HEK293 (cell line): ENCODE measurements around the genes CFL2 and NKX2-1.

DNA sequence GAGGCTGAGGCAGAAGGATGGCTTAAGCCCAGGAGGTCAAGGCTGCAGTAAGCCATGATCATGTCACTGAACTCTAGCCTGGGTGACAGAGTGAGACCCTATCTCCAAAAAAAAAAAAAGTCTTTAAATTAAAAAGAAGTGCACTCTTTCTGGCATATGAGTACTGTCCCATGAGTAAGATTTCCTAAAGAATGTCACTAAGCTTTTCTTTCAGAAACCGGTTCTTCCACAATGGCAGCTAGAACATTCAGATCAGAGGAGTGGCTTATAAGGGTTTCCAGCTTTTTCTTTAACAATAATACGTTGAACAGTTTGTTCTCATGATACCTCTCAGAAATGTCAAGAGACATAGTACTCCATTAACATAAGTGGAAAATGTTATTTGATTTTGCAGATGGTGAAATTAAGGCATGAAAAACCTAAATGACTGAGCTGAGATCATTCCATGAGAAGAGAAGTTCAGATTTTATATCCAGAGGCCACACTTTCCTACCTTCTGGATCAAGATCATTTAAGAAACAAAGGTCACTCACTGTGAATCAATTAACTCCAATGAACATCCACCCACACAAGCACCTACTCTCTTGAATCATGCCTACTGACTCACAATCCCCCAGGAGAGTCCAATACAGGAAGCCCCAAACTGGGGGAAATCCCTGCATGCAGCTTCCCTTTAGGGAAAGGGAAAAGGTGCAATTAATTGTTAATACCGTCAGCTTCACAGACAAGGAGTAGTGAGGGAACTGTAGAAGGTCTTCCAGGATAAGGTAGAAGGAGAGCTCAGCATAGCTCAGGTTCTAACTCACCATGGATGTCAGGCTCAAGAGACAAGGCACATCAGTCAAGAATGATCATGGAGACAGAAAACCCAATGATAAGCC is 86.9 kb downstream of the SPTSSA start:
- PRO-cap, result no peak
- RRBS, 2 experiments, result no CpG with 5 or more reads among the region's 3 CpGs

- PRO-cap, result no peak
- RRBS, 2 experiments, result no CpG with 5 or more reads among the region's 4 CpGs
These were observed 27.6 kb downstream of the SPTSSA start for GRCh38 chr14:34434254-34434934.

DNA sequence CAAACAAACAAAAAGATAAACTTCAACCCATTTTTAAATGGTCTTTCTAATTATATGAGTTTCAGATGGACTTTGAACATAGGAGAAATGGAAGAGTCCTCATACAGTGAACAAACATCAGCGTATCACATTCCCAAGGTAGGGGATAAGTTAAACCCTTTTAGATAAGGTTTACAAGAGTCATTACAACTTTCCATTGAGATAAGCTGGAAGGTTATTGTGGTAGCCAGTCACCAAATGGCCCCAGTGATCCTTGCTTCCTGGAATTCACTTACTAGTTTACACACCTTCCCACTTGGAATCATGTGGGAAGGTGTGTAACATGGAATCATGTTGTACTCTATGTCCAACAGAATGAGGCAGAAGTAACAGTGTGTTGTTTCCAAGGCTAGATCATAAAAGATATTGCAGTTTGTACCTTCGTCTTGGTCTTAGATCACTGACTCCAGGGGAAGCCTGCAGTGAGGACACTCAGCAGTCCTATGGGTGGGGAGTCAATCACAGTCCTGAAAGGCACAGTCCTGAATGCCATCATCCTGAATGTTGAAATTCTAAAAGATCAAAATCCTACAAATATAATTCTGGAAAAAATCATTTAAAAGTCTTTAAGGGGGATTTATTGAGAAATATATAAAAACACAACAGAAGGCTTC is 33.6 kb downstream of the EAPP start:
- PRO-cap, result no peak
- RRBS, 2 experiments, result no CpG with 5 or more reads among the region's 2 CpGs

- PRO-cap, result bidirectional peak, plus-strand start at chr14:34556651, minus-strand start at chr14:34556389
- RRBS, 2 experiments, result no CpG with 5 or more reads among the region's 29 CpGs
These were observed 16.6 kb upstream of the EAPP start for GRCh38 chr14:34556019-34556507.

- PRO-cap, result no peak
- RRBS, 2 experiments, result no CpG with 5 or more reads among the region's 4 CpGs
These were observed 24.5 kb downstream of the SNX6 start for GRCh38 chr14:34605462-34605926.

DNA sequence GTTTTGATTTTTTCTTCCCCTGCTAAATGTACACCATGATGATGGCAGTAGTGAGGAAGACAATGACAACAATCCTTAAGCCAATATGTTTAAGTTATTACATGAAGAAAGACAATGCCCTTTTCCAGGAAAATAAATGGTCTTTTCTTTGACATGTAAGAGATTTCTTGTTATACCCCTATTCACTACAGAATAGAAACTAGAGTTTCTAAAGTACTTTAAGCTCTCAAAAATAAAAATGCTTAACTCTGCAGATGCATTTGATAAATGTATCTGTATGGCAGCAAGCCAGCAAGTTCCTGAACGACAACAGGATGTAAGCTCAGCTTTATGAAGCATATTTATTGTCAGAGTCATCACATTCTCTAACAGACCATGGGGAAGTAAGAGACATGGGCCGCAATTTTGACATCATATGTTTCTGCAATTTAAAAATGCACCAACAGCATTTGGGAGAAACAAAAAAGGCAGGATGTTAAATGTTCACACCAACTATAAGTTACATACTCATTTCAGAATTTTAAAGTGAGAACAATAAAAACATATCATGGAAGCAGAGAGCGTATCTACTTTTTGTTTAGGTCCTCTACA is 36.1 kb upstream of the SNX6 start:
- PRO-cap, result no peak
- RRBS, 2 experiments, result no CpG with 5 or more reads among the region's 3 CpGs

DNA sequence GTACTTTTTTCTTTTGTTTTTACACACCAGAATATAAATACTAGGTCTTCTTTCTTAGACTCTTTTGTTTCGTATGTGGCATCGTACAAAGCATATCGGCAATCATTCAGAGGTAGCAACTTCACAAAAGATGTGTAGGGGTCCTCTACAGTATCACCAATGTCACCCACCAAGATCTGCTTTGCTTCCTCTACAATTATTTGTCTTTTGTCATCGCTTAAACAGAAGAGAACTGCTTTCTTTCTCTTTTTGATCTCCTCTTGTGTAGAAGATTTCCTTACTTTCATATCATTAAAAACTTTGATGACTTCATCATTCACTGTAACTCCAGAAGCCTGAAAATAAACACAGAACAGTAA is 1.2 kb downstream of the CFL2 start:
- PRO-cap, result no peak
- RRBS, 2 experiments, result no CpG with 5 or more reads among the region's 4 CpGs

- PRO-cap, result bidirectional peak, plus-strand start at chr14:34714228, minus-strand start at chr14:34714066; bidirectional peak, plus-strand start at chr14:34714762, minus-strand start at chr14:34714555
- RRBS, 2 experiments, result 1 to 2% methylated on average over 36 of the region's 99 CpGs
These were observed at the start of gene CFL2 for GRCh38 chr14:34714111-34715322. Gene CFL2, minus strand, starts transcription at chr14:34714593.

DNA sequence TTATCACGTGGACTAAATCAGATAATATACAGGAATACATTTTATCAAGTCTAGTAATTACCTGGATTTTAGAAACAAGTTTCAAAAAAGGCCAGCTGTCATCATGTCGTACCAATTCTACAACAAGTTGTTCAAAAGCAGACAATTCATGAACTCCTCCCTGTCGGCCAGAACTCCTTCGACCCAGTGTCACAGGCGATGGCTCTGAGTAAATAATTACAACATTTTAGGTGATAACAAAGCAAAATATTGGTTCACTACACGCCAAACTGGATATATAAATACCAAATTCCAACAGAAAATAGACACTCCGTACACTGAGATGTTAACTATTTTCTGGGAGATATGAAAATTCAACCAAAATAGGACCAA is 44.2 kb upstream of the CFL2 start:
- PRO-cap, result no peak
- RRBS, 2 experiments, result no CpG with 5 or more reads among the region's 7 CpGs

GRCh38 chr14:34764756-34765450 is 50.5 kb upstream of the CFL2 start:
- PRO-cap, result no peak
- RRBS, 2 experiments, result no CpG with 5 or more reads among the region's 13 CpGs

DNA sequence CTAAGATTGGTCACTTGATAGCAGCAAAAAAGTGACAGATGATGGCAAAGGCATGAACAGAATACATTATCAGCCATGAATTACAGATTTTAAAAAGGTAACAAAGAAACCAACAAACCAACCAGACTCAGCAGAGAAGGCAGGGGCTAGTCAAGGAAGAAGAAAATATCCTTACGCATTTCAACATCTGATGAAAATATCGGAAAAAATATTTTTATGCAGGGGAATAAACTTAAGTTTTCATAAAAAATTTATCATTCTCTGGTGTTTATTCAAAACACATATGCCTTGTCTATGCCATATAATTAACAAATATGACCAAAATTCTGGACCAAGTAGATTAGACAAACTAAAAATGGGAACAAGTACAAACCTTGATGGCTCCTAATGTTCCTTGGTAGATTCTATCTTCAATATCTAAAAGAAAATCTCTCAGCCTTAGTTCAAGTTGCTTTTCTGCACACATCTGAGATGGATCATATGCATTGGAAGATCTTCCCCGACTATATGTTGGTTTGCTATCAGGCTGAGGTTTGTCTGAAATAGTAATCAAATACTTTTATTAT is 59.6 kb upstream of the CFL2 start:
- PRO-cap, result no peak
- RRBS, 2 experiments, result no CpG with 5 or more reads among the region's 3 CpGs

GRCh38 chr14:35347279-35347935 is 55.2 kb downstream of the PSMA6 start:
- PRO-cap, result no peak
- RRBS, 2 experiments, result no CpG with 5 or more reads among the region's 13 CpGs

- PRO-cap, result no peak
- RRBS, 2 experiments, result no CpG with 5 or more reads among the region's 11 CpGs
These were observed 1.1 kb upstream of the NFKBIA start for GRCh38 chr14:35405532-35406137.

DNA sequence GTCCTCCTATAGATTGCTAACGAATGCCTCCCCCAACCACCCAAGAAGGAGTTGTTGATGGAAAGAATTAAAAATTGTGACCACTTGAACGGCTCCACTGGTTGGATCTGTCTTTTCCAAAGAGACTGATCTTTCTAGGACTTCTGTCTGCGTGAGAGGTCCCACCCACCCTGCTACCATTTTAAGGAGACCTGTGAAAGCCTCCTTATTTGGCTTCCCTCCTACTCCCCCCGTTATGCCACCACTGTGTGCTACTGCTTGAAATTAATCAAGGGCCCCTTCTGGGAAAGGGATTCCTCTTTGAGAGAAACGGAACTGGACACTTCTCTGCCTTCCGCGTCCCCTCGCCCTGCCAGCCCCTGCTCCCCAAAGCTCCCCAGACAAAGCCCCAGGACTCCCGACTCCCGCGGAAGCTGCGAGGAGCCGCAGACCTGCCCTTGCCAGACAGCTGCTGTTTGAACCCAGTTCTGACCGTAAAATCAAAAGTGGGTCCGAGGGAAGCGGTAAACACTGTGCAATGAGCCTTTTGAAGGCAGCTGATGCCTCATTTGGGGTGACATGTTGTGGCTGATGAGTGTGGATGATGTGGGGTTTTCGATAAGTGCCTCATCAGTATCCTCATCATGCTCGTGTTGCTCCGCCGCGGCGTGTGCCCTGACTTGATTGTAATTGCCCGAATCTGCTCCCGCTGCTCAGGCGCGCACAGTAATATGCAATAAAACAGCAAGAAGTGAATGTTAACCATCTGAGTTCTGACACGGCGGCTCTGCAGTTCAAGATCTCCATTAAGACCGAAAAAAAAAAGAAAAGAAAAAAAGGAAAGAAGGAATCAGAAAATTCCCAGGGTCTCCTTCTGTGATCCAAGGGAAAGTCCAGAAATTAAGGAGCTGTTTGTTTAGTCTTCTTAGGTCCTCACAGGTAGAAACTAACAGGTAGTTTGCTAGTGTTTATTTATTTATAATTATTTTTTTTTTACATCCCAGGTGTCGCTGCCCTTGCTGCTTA is 48.2 kb downstream of the MBIP start:
- PRO-cap, result unidirectional peak, minus-strand start at position 684 of the sequence
- RRBS, 2 experiments, result no CpG with 5 or more reads among the region's 30 CpGs

DNA sequence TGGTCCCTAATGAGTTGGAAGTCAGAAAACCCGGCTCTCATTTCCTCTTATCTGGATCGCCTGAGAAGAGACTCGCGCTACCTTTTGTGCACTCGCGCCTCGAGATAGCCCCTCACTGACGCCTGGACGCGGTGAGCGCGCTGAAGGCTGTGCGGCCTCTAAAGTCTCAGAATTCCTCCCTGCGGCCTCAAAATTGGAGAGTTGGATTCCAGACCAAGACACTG is 7.0 kb downstream of the NKX2-1 start:
- PRO-cap, result bidirectional peak, plus-strand start at position 115 of the sequence, minus-strand start at position 117 of the sequence
- RRBS, 2 experiments, result no CpG with 5 or more reads among the region's 14 CpGs

DNA sequence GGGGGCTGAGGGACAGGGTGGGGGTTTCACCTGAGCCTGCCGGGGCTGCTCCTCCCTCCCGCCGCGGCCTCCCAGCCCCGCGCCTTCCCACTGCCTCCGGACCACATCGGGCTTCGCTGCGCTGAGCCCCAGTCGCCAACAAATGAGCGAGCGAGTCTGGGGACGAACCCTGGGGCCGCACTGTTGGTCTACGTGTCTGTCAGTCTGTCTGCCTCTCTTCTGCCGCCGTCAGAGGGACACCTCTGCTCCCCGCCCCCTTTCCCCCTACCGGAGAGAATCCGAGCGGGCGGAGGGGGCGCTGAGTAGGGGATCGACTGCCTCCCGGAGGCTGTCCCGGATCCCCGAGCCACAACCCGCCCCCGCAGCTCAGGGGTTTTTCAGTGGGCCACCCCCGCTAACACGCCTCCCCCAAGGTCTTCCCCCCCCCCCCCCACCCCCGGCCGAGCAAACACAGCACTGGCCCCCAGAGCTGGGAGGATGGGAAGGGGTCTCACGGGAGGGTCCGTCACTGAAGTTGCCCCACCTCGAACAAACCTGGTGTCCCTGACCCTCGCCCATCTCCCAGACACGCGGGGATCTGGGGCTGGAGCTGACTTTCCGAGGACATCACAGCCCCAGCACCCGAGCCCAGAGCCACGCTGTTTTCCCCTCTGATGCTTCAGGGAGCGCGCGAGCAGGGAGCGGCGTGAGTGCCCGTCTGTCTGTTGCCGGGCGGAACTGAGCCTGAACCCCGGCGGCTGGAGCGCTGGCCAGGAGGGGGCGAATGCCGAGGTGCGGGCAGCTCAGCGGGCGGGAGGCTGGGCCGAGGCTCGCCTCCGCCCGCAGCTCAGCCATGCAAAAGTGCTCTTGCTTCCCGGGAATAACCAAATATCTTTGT is at the start of gene NKX2-1:
Gene NKX2-1, minus strand, starts transcription at position 210 of the 877 bp plus-strand sequence.
- PRO-cap, result bidirectional peak, plus-strand start at position 101 of the sequence, minus-strand start at position 98 of the sequence; bidirectional peak, plus-strand start at position 273 of the sequence, minus-strand start at position 210 of the sequence; bidirectional peak, plus-strand start at position 769 of the sequence, minus-strand start at position 719 of the sequence; bidirectional peak, plus-strand start outside the sequence, minus-strand start at position 842 of the sequence
- RRBS, 2 experiments, result 2 to 3% methylated on average over 14 to 18 of the region's 64 CpGs

DNA sequence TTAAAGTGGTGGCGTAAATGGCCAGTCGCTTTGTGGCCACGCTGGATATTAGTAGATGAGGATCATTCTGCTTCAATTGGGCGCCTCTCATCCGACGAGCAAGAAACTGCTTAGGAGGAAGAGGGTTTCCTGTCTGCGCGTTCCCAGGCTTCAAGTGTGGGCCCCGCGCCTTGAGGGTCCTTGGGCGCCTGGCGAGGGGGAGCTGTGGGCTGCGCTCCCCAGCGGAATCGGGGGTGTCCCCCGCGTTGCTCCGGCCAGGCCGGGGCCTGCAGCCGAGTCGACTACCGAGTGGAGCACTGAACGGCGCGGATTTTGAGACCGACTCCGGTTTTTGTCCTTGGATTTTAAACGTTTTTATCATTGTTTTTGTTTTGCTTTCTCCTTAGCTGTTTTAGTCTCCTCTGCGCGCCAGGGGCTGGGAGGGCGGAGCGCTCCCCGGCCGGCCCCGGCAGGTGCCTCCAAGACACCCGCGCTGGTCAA is 908 bp upstream of the NKX2-1 start:
- PRO-cap, result bidirectional peak, plus-strand start at position 72 of the sequence, minus-strand start outside the sequence
- RRBS, 2 experiments, result 77 to 84% methylated on average over 9 of the region's 37 CpGs

DNA sequence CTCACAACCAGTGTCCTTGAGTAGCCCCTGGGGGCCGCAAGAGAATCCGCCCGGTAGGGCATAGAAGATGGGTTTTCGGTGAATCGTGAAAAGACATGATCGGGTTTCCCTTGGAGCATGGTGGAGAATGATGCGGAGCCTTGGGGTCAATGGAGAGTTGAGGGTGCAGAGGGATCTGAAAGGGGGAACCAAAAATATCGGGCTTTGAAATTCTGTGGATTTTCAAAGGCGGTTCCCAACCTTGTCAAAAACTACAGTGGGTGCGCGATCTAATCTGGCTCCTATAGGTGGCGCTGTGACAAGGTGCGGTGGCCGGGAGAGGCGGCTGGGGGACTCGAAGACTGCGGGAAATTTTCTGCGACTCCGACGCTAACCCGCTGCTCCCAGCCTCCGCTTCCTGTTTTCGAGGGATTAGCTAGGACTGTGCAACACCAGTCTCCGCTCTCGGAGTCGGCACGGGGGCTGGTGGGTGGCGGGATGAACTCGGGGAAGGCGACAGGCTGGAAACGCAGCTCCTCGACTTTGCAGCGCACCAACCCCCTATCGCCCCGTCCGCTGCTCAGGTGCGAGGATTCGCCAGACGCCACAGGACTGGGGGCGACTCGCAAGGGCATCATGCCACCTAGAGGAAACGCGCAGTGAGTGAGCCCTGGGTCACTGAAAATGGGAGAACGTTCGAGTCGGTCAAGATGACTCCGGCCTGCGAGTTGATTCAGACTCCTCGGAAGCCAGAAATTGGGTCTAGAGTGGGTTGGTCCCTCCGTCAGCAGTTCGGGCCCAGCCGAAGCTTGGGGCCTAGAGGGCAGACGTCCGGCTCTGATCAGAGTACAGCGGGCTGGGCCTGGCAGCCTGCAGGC is 5.7 kb upstream of the PAX9 start:
- PRO-cap, result no peak
- RRBS, 2 experiments, result no CpG with 5 or more reads among the region's 55 CpGs

DNA sequence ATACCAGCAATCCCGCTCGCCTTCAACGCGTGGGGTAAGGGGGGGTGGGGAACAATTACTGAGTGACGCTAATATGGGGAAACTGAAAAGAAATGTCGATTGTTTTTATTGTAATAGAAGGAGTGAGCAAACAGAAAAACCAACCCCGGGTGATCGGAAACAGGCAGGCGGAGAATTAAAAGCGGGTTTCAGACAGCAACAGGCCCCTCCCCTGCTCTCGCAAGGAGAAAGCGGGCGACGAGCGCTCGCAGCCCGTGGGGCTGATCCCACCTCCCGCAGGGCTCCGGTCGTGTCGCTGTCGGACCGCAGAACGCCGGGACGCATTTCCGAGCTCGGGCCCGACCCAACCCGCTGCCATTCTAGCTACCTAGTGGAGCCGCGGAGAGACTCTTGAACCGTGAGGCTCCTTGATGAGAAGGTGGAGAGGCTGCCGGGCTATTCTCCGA is 4.3 kb upstream of the PAX9 start:
- PRO-cap, result no peak
- RRBS, 2 experiments, result 92% methylated on average over 5 of the region's 35 CpGs; no CpG with 5 or more reads in 1 of the 2 experiments

- PRO-cap, result no peak
- RRBS, 2 experiments, result no CpG with 5 or more reads among the region's 3 CpGs
These were observed 135.7 kb downstream of the SLC25A21 start for GRCh38 chr14:37036613-37037230.